Pericardium (tissue), 1 donor: ENCODE measurements around the genes TMEM134, NDUFS8 and KMT5B.

- RRBS = no CpG with 5 or more reads among the region's 5 CpGs
These were observed 21.5 kb downstream of the POLD4 start for GRCh38 chr11:67331635-67332391.

DNA sequence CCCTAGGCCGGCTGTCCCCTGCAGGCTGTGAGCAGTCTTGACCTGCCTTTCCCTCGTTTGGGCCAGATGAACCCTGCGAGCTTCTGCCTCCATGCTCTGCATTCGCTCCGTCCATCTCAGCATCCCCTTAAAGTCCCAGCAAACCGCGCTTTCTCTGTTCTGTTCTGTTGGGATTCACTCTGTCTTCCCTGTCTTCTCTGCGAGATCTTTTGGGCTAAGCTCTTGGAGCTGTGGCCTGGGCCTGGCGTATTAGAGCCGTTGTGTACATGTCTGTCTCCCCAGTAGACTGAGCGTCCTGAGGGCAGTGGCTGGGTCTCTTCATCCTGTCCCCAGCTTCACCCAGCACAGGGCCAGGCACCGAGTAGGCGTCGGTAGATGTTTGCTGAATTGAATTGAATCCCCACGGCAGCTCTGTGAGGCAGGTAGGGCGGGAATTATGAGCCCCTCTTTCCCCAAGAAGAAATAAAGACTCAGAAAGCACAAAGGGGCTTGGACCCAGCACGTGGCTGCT is 3.8 kb downstream of the RPS6KB2 start:
- RRBS = no CpG with 5 or more reads among the region's 17 CpGs

GRCh38 chr11:67432582-67433563 is 4.6 kb downstream of the RPS6KB2 start:
- RRBS = 69% methylated on average over 9 of the region's 33 CpGs

DNA sequence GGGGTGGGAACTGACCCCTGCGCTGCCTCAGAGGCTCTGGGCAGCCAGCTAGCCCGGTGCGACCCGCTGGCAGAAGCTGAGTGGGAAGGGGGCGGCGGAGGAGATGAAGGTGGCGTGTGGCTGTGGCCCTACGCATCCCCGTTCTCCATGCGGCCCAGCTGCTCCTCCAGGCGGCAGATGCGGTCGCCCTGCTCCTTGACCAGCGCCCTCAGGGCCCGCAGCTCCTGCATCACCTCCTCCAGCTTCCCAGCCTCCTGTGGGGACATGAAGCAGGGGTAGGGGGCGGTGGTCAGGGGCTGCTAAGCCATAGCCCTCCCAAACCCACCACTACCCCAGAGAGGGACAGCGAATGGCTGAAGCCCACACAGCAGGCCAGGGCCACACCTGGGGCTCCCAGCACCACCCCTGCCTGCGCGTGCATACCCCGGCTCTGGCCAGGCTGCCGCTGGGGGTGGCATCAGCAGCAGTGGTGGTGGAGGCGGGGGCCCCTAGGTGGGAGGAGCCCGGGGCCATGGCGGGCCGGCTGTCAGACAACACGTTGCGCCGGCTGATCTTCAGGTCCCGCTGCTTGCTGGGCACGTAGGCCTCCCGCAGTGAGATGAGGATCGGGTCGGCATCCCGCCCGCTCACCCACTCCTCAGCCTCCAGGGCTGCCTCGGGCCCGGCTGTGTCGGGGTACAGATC is 908 bp upstream of the PTPRCAP start:
- RRBS = 67% methylated on average over 9 of the region's 38 CpGs

GRCh38 chr11:67441575-67441826 is 1.8 kb downstream of the CORO1B start:
- RRBS = no CpG with 5 or more reads among the region's 10 CpGs

GRCh38 chr11:67468708-67469625 is at the start of gene TMEM134:
Gene TMEM134, minus strand, starts transcription at chr11:67469251.
- RRBS = under 1% methylated on average over 9 of the region's 83 CpGs

GRCh38 chr11:67504325-67504593 is 904 bp downstream of the PITPNM1 start:
- RRBS = 2% methylated on average over 33 of the region's 41 CpGs

GRCh38 chr11:67634714-67635248 is 4.8 kb downstream of the TBX10 start:
- RRBS = no CpG with 5 or more reads among the region's 15 CpGs

- RRBS = no CpG with 5 or more reads among the region's 52 CpGs
These were observed 57.6 kb upstream of the ALDH3B2 start for GRCh38 chr11:67731873-67732671.

- RRBS = no CpG with 5 or more reads among the region's 7 CpGs
These were observed 72.8 kb upstream of the ALDH3B2 start for GRCh38 chr11:67747147-67747687.

DNA sequence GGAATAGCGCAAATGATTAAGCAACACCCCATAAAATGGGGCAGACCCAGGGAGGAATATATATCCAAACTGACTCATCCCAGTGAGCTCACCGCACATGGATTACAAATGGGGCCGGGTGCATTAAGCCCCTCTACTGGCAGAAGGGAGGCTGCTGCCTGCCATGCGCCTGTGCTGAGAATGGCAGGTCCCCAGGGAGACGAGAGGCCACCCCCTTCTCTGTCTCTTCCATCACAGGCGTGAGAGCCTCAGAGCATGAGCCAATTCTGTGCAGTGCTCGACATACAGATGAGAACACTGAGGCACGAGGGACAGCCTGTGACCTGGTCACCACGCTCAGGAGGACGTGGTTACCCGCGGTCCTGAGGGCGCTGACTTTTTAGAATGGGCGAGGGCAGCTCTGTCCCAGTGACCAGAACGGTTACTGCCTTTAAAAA is 130.1 kb upstream of the ALDH3B2 start:
- RRBS = no CpG with 5 or more reads among the region's 15 CpGs

DNA sequence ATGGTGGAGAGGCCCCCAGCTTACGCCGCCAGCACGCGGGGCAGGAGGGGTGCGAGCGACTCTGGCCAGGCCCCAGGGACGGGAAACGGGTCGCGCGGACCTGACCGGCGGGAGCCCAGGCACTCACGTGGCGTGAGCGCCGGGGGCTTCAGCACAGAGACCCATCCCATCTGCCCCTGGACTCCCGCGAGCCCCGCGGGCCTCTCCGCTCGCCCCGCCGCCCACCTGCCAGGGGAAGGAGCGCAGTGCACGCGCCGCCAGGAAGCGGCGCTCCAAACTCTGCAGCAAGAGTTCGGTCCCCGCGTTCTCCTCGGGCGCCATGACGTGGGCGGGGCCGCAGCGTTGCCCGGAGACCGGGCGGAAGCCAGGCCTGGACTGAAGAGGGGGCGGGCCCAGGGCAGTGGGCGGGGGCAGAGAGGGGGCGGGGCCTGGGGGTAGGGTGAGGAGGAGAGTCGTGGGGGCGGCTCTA is 130.6 kb upstream of the ALDH3B2 start:
- RRBS = no CpG with 5 or more reads among the region's 48 CpGs

GRCh38 chr11:67997374-67998057 is 6.4 kb downstream of the UNC93B1 start:
- RRBS = no CpG with 5 or more reads among the region's 33 CpGs

DNA sequence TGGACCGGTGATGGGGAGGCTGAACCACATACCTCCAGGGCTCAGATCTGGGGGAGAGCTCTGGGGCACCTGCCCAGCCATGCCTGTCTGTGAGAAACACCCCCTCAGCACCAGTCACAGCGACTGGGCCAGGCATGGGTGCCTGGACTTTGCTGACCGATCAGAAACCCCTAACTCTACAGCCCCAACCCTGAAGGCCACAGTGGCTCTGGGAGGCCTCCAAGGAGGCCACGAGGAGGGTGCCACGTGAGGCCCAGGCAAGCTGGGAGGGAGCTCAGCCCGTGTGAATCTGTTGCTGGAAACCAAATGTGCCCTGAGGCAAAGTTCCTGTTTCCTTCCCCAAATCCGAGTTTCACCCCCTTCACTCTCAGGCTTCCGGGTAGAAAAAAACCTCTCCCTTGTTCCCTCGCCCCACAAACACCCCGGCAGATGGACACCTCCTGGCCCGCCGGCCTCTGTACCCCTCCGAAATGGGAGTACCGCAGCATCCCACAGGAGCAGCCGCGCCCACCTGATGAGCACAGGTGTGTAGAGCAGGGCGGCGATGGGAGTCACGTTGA is 1.3 kb downstream of the UNC93B1 start:
- RRBS = 63% methylated on average over 3 of the region's 19 CpGs

- RRBS = 2% methylated on average over 7 of the region's 37 CpGs
These were observed at the start of gene NDUFS8 for GRCh38 chr11:68030550-68031108. Gene NDUFS8, plus strand, starts transcription at chr11:68030681.

DNA sequence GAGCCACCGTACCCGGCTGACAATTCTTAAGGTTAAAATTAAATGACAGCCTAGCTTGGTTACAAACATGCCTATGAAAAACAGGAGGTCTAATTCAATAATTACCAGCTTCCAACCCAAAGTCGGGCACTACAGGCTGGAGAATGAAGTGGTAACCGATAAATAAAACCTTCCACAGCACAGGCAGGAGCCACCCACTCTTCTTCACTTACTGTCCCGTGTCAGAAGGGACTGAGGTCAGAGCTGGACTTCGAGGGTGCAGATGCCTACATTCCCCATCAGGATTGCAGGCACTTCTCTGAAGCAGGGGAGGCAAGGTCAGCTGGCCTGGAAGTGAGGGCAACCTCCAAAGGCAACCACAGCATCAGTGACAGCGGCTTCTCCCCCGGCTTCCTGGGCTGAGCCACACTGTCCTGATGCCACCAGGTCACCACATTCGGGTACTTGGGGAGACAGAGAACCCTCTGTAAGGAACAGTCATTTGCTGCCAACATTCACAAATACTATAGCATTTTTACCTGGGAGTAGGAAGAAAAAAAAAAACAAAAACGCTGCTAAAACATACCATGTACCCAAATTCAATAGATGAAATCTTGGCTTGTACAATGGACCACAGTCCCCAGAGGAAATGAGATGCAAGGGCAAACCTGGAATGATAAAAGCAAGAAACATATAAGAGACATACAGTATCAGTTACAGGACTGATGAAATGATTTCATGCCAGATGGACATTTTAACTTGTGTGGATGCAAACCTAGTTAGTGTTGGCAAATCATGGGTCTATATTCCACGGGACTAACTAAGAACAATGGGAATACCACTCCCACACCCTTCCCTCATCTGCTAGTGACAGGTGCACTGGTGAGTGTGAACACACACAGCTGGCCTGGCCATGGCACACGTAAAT is 22.8 kb downstream of the TCIRG1 start:
- RRBS = no CpG with 5 or more reads among the region's 12 CpGs

GRCh38 chr11:68075544-68075926 is 36.7 kb downstream of the TCIRG1 start:
- RRBS = no CpG with 5 or more reads among the region's 3 CpGs

GRCh38 chr11:68212991-68213893 is at the start of gene KMT5B:
Gene KMT5B, minus strand, starts transcription at chr11:68213296.
- RRBS = 2% methylated on average over 71 of the region's 144 CpGs

- RRBS = no CpG with 5 or more reads among the region's 8 CpGs
These were observed 16.1 kb upstream of the LRP5 start for GRCh38 chr11:68296225-68296661.

GRCh38 chr11:68316840-68317496 is 4.6 kb downstream of the LRP5 start:
- RRBS = 17% methylated on average over 3 of the region's 17 CpGs